Jejunum (tissue), 1 donor: ENCODE measurements around a stretch of chr20.

GRCh38 chr20:50735129-50736459 is 4.2 kb downstream of the PARD6B start:
- PRO-cap = no peak

- PRO-cap = no peak
Observed at GRCh38 chr20:50743023-50743321, 11.6 kb downstream of the PARD6B start.

DNA sequence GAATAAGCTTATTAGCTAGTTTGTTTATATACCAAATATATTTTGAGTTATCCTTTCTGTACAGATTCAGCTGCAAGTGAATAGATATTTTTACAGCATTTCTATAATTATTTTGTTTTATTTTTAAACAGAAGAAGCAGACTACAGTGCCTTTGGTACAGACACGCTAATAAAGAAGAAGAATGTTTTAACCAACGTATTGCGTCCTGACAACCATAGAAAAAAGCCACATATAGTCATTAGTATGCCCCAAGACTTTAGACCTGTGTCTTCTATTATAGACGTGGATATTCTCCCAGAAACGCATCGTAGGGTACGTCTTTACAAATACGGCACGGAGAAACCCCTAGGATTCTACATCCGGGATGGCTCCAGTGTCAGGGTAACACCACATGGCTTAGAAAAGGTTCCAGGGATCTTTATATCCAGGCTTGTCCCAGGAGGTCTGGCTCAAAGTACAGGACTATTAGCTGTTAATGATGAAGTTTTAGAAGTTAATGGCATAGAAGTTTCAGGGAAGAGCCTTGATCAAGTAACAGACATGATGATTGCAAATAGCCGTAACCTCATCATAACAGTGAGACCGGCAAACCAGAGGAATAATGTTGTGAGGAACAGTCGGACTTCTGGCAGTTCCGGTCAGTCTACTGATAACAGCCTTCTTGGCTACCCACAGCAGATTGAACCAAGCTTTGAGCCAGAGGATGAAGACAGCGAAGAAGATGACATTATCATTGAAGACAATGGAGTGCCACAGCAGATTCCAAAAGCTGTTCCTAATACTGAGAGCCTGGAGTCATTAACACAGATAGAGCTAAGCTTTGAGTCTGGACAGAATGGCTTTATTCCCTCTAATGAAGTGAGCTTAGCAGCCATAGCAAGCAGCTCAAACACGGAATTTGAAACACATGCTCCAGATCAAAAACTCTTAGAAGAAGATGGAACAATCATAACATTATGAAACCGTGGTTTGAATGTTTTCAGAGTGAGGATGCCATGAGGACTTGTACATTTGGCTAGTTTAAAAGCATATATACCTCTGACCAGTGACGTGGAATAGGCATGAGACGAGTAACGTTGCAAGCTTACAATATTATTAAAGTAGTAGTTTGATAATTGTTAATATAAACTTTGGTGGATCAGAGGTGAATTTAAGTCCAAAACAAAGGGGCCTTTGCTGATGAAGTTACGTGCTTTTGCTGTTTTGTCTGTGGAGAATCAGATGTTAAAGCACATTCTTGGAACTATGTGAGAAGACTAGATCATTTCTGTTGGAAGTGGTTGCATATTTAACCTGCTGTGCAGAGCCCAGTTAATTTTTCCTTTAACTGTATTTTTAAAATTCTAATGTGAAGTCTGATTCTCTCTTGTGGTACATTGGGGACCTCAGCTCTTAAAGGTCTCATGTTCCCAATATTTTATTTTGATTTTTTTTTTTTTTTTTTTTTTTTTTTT is 18.7 kb downstream of the PARD6B start:
- PRO-cap = no peak

DNA sequence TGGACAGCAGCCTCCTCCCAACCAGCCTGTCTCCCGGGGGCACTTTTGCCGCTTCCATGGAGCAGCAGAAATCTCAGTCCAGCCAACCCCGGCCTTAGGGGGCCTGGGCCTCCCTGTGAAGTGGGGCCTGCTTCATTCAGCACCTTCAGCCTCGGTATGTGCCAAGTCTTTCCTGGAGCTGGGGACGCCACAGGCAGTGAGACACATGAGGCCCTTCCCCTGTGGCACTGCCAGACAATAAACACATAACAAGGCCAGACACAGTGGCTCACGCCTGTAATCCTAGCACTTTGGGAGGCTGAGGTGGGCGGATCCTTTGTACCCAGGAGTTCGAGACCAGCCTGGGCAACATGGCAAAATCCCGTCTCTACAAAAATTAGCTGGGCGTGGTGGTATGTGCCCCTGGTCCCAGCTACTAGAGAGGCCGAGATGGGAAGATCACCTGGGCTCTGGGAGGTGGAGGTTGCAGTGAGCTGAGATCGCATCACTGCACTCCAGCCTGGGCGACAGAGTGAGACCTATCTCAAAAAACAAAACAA is 4.7 kb downstream of the BCAS4 start:
- PRO-cap = no peak

- PRO-cap = bidirectional peak, plus-strand start at chr20:50930877, minus-strand start at chr20:50930749
Observed at GRCh38 chr20:50930442-50930787, 822 bp downstream of the ADNP start.

DNA sequence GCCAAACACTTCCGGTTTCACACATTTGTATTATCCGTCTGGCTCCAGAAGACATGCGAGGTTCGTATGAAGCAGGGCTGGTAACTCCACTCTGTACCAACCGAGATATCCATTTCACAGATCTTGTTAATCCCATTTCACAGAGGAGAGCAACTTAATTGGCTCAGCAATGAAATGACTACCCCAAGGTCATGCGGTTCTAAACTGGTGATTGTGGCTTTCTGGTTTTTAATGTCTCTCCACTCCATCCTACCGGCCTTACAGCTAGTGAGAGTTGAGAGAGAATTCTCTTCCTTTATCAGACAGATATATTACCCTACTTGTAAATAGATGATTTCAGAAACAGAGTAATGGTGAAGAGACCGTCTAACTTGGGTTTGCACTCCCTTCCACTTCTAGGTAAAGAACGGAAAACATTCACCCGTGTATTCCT is 61.4 kb upstream of the KCNG1 start:
- PRO-cap = no peak

DNA sequence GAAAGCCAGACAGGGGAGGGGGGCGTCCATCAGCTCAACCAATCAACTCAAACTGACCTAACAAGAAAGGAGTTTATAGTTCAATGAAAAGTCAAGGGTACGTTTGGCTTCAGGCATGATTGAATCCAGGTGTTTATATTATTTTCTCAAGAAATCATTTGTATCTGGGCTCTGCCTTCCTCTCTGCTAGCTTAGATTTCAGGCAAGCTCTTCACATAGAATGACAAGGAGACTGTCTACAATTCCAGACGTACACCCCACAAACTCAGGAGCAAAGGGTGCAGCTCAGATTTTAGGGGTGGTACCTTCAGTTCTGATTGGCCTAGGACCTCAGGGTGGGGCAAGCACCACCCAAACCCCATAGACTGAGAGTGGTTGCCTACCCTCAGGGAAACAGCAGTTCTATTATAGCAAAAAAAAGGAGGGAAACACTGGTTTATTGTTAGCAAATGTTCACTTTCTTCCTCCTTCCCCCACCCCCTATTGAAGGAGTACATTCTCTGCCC is 256.0 kb downstream of the NFATC2 start:
- PRO-cap = no peak

DNA sequence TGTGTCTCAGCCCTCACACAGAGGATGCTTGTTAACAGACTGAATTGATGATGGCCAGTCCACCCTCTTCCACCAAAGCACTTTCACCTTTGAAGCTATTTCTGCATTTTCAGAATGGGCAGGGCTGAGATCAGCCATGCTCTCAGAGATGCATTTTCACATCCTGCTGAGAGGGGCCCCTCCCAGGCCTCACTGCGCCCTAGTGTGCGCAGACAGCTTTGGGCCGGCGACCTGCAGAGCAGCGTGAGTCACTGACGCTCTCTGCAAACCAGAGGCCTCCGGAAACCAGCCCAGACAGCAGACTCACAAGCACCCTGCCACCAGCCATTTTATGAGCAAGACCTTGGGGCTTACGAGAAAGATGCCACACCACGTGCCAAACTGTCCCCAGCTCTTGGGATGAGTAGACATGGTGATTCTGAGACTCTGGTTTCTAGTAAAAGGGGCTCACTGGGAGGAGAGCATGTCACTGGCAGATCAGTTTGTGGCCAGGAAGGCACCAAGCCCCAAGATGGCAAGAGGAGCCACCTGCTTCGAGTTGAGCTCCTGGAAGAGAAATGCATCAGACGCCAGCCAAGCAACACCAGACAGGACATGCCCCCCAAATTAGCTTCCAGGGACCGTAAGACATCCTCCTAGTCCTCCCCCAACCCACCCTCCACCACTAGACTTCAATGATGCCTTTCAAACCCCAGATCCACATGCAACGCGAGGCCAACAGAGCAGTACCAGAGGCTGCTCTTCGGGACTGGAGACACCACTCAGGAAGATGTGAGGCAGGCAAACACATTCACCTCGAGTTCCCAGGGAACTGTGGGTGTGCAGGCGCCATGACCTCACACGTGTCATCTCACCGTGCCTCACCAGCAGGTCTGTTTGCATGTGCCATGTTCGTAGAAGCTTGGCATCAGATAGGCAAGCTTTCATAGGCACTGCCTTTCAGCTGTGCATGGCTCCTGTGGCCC is 137.6 kb downstream of the NFATC2 start:
- PRO-cap = unidirectional peak, minus-strand start at position 194 of the sequence; bidirectional peak, plus-strand start at position 293 of the sequence, minus-strand start at position 194 of the sequence

DNA sequence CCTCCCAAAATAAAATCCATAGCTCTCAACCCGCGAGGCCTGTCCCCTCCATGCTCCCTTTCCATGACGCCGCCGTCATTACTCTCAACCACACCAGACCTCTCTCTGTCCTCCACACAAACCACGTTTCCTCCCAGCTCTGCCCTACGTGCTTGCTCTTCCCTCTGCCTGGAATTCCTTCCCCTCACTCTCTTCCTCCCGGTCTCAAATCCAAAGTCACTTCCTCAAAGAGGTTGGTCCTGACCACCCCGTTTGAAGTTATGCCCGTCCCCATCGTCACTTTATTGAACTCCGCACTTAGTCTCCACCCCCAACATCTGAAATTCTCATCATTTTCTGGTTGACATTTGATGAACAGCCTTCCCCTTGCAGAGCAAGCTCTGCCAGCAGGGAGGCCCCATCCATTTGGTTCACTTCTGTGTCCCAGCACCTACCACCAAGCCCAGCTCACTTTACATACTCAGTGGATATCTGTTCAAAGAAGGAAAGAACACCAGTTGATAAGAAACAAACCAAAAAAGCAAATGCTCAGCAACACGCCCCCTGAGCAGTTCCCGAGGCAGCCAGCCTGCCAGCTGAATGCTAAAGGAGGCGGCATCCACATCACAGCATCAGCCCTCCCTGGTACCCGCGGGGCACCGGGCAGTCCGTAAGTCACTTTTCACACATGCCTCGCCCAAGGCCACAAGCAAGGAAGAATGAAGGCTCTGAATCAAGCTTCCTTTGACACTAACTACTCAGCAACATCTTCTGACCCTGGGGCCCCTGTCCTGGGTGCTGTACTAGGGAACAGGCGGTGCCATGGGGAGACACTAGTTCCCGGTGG is 125.0 kb downstream of the NFATC2 start:
- PRO-cap = no peak

GRCh38 chr20:51523908-51524383 is 18.6 kb downstream of the NFATC2 start:
- PRO-cap = no peak

DNA sequence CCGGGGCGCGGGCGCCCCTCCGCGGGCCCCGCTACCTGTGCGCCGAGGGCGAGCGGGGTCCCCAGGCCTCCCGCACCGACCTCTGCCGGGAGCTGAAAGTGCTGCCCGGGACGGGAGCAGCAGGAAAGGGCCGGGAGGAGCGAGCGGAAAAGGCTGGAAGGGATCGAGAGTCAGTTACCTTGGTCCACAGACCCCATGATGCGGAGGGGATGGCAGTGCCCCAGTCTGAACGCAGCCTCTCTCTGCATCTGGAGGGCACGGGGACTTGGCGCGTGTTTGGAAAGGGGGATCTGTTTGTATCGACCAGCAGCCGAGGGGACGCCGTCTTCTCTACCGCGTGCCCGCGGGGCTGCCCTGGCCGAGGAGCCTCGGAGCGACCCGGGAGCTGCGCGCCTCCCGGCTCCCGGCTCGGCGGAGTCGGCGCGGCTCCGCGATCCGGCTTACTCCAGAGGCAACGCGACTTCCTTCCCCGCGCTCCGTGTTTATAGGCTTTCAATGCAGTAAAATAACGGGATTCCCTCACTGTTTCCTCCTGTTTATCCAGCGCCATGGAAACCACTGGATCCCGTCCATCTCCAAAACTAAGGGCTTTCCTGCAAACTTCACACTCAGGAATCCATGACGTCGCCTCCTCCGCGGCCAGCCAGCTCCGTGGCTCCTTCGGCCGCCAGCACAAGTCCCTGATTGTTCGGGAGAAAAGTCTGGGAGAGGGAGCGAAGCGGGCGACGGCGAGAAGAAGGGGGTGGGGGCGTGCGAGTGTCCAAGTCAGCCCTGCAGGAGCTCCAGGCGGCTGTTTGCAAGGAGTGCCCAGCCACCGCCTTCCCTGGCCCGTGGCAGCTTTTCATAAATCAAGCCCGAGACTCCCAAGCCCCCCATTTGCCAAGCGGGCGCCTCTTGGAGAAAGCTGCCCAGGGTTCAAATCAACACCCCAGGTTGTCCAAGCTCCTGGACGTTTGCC is 20.1 kb upstream of the NFATC2 start:
- PRO-cap = unidirectional peak, minus-strand start at position 84 of the sequence; bidirectional peak, plus-strand start at position 683 of the sequence, minus-strand start at position 458 of the sequence

- PRO-cap = no peak
Observed at GRCh38 chr20:51563340-51563761, 20.8 kb upstream of the NFATC2 start.

DNA sequence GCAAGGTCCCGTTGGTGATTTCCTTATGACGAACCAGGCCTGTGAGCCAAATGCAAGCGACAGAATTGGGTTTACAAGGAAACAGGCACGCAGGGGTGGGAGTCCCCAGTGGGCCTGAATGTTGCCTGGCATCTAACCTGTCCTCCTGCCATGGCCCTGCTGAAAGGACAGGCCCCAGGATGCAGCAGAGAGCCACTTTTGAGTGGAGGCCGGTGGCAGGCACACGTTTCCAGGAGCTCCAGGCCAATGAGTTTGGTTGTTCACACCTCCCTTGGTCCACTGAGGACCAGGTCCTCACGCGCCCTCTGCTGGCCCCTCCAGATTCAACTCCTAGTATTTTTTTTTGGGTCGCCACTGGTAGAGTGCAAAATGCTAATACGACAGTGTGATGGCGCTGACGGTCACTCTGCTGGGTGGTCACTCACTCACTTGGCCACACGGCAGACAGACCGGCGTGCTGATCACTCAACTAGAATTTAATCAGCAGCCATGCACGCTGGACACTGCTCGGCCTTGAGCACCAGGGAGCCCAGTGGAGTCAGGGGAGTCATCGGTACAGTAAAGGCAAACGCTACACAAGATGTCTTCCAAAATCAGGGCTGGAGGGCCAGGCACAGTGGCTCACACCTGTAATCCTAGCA is 81.7 kb upstream of the NFATC2 start:
- PRO-cap = no peak

DNA sequence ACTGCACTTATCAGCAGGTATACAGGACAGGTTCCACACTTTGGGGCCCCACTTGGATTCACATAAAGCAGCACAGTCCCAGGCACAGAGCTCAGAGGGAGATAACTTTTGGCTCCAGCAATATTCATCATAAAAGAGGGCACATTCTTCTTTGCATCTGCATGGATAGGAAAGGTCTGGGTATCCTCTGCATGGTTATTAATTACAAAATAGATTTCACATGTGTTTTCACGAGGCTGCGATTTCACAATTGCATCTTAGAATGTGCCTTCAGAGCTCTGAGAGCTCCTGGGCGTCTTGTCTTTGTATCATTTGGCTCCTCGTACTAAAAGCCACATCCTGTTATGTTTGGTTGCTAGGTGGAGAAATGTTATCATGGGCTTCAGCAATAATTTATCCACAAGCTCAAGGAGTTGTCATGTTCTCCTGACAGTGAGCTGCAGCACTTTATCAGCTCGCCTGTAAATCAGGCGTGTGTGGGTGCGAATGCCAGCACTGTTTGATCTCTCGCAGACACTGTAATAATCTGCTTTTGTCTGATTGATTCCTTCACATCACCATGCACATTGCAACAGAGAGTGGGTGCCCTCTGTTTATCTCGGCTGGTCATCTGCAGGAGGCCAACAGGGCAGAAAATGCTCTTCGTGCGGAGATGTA is 218.5 kb upstream of the ZFP64 start:
- PRO-cap = no peak

DNA sequence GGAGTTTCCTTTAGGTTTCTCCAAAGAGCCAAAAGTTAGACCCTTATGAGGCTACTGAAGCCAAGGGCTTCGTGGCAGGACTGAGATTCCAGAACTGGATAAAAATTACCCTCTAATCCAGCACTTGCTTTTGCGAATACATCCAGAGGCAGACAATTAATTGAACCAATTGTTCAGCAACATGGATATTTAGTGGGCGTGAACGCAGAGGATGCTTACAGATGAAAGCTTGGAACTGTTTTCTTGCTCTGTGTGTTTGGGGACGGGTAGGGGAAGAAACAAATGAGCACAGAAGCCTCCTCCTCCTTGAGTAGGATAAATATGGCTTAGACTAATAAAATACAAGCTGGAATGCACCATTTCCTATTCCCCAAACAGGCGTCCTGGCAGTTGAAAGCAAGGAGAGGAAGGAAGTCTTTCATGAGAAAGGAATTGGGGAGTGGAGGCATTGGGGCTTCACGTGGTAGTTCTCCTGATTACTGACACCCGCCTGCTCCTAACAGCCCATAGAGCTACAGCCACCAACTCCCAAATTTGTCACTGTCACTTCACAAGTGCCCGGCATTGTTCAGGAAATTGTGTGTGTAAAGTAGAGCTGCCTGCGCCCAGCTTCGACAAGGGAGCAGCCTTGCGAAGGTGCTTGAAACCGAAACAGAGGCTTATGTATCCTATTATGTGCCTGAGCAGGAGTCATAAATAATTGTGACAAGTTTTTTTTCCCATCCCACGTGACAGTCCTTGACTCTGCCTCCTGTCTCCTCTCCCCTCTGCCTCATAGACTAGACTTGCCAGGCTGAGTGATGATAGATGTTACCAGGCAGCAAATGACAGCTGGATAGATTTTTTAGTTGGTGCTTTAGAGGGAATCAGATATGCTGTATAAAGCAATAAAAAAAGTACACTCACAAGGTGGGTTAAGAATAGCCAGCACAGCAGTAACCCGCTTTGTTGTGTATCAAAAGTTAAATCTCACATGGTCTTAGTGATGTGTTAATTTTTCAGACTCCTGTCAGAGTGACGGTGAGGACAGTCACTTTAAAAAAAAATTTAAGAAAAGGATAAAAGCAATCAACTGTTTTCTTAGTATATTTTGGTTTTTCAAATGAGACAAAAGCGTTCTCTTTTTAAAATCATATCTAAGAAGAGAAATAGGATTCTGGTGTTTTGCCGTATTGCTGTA is 301.7 kb upstream of the ZFP64 start:
- PRO-cap = no peak

GRCh38 chr20:52675603-52676218 is 296.4 kb upstream of the TSHZ2 start:
- PRO-cap = no peak

- PRO-cap = no peak
Observed at GRCh38 chr20:52946043-52946475, 26.1 kb upstream of the TSHZ2 start.

DNA sequence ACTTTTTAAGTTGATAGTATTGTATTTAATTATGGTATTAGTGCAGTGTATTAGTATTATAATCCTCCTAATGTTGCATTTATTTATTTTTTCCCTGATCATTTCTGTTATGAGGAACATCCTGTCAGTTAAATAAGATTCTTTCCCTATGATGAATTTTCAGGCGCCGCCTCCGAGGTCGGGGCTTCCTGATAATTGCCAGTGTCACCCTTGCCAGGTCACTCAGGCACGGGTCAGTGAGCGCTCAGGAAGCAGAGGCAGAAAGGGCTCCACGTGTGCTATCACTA is 64.8 kb downstream of the TSHZ2 start:
- PRO-cap = no peak

DNA sequence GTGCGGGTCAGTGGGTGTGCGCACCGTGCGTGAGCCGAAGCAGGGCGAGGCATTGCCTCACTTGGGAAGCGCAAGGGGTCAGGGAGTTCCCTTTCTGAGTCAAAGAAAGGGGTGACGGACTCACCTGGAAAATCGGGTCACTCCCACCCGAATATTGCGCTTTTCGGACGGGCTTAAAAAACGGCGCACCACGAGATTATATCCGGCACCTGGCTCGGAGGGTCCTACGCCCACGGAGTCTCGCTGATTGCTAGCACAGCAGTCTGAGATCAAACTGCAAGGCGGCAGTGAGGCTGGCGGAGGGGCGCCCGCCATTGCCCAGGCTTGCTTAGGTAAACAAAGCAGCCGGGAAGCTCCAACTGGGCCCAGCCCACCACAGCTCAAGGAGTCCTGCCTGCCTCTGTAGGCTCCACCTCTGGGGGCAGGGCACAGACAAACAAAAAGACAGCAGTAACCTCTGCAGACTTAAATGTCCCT is 89.6 kb downstream of the ZNF217 start:
- PRO-cap = no peak

GRCh38 chr20:53579762-53580417 is 13.7 kb downstream of the ZNF217 start:
- PRO-cap = no peak